Fibroblast of villous mesenchyme (primary cell): ENCODE results near the gene TMEM207.

DNA sequence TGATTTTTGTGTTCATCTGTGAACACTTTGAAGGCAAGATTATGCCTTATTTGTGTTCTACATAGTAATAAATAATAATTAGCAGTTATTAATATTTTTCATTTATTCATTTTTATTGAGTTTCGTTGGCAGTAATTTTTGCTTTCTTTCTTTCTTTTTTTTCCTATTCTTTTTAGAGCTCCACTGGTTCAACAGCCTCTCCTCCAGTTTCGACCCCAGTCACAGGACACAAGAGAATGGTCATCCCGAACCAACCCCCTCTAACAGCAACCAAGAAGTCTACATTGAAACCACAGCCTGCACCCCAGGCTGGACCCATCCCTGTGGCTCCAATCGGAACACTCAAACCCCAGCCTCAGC is 455.0 kb downstream of the LPP start:
- CAGE, long polyA plus RNA = no peak

DNA sequence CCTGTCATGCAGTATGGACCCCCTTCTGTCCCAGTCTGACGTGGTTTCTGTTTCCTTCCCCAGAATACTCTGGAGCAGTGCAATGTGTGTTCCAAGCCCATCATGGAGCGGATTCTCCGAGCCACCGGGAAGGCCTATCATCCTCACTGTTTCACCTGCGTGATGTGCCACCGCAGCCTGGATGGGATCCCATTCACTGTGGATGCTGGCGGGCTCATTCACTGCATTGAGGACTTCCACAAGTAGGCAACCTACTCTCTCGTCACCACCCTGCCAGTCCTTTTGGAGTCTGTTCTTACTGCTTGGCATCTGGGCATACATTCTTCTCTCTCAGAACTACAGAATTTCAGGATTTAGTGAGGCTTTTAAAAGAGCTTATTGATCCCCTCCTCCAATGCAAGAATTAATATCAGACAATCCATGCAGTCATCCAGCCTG is 305.6 kb upstream of the TPRG1 start:
- CAGE, long polyA plus RNA = no peak

DNA sequence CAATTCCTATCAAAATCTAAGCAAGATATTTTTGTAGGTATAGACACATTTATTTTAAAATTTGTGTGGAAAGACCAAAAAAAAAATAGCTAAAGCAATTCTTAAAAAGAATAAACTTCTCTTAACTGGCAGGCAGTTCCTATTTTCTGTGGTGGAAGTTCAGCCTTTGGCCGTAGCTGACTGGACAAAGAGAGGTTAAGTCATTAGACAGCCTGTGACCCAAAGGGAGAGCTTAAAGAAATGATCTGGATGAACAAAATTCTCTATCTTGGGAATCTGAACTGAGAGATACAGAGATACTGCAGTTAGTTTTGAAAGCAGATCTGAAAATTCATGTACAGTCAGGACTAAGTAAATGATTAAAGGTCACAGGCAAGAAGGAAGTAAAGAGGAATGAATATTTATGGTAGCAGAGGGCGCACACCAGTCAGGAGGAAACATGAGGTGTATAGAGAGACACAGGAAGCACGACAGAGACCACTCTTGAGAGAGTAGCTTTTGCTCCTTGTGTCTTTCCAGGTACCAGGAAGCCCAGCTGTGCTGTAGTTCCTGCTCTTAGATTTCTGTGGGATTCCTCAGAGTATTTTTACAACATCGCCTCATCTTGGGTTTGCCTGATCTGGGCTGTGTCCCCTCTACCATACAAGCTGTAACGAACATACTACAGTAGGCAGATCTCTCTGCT is 57.6 kb downstream of the TPRG1 start:
- CAGE, long polyA plus RNA = no peak

DNA sequence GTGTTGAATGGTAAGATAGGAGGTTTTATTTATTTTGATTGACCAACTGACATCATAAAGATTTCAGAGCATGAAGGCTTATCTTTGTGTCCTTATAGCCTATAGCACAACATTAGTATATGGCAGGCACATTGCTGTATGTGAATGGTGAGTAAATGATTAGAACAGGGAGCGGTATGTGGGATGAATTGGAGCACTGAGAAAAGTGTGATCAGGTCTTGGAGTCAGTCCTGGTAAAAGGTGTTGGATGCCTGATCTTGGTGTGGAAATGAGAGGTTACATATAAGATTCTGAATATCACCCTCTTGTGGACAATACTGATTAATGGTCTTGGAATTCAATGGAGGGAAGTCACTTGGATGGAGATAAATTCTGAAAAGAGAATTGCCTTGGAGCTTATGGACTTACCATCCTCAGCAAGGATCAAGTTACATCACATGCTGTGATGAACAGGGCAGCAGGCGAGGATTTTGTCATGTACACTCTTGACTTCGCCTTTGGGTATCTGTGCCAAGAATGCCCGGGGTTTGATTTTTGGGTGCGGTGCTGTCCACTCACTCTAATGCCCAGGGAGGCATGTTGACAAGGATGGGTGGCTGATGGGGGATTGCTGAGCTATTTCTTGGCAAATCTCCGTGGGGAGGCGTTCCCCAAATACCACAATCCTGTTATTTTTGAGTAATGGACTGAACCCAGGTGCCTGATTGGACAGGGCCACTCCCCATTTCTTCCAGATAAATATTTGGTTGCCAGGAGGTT is 96.1 kb downstream of the TPRG1 start:
- CAGE, long polyA plus RNA = no peak

- CAGE, long polyA plus RNA = no peak
Observed at GRCh38 chr3:189392839-189393362, 221.1 kb downstream of the TPRG1 start.

DNA sequence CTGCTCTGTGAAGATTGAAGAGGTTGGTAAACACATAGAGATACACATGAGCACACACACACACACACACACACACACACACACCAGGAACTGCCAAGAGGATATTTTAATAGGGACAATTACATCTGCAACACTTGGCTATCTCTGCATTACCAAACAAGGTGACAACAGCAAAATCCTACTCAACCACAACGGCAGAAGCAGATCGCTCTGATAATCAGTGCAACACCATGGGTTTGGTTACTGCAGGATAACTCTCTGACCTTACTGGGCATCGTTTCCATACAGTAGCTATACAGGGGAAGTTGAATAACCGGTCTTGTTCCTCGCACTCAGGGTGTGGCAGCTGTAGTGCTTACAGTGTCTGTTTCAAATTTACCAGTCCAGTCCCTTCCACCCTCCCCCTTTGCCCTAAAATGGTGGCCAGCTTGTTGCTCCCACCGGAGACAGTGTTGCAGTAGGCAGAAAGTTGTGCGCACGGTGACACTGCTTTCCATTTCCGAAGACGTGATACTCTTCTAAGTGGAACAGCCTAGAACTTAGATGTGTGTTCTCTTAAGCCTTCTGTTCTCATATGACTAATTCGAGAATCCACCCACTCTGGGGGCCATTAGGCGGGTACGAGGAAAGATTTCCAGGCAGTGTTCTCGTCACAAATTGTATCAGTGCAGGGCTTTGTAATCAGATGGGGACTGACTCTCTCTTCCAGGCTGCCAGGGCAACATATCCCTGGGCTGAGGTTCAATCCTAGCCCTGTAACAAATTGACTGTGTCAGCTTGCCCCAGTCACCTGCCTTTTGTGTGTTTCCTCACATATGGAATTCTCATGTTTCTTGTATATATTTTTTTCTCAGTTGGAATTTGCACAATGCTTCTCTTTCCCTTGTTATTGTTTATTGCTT is 176.1 kb downstream of the P3H2 start:
- CAGE, long polyA plus RNA = no peak

DNA sequence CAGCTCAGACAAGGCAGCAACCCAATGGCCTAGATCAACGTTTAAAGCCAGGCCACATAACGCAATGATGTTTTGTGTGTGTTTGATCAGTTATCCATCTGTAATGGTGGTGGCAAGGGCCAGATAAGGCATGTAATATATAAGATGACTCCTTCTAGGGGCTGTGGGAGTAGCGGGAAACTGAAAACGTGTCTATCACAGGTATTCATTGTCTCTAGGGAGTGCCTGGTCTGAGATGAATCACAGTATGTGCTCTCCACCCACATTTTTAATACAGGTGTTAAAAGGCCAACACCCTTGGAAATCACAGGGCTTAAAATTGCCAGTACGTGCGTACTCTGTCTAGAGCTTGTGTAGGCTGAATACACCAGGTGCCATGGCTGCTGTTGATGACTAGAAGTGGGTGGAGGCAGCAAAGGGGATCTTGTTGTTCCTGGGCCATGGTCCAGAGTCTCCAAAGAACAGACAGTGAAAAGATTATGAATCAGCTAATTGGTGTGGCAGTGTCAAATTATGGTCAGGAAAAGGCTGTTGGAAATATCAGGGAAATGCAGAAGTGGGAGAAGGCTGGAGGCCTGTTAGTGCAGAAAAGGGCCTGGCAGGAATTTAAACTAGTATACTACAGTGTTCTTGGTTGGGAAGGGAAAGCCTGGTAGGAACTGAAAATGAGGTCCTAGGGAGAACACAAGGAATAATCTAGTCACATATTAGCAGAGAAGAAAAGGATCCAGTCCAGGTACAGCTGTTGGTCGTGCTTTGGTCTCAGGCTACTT is 35.1 kb upstream of the P3H2 start:
- CAGE, long polyA plus RNA = no peak

DNA sequence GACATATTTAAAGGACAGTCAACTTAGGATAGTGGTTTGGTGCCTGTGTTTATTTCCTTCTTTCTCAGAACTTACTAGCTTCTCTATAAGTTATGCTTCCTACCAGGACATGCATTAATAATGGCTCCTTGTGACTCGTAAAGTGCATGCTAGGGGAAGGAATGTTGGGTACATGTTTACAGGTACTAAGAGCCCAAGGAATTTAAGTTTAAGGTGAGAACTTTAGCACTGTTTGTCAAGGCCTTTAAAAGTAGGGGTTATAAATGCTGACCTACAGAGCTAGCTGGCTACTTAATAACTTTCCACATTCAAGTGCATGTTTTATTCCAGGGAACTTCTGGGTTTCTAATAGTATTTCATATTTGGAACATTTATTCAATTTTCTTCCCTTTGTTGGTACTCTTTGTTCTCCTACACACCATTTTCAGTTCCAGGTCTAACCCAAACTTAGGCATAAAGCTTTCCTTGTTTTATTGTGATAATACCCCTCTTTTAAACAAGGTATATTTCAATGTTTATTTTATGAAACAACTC is at the start of gene TMEM207:
TSS of gene TMEM207 (minus strand) at position 97 of the 534 bp plus-strand sequence.
- CAGE, long polyA plus RNA = no peak

DNA sequence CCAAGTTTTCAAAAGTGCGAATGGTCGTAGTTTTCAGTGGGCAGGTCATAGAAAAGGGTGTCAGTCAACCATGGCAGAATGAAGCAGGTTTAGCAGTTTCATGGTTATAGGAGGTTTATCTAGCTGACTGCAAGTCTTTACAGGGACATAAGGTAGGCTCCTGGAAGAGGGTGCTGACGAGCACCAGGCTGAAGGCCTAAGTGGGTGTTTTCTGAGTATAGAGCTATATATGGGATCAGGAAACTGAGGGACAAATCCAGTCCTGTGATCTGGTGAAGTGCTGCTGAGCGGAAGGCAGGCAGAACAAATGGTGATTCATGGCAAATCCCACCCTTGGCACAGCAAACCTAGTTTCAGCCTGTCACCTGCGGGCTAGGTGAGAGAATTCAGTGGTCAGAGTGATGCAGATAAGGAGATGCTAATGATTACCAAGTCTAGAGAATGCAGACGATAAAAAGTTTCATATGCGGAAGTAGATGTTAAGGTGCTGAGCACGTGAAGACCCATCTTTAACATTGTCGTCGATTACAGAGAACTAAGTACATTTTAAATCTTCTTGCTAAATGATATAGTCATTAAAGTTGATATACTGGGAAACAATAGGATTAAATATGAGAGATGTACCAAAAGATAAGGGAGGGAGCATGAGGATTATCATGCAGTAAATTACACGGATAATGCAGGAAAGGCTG is 46.6 kb downstream of the IL1RAP start:
- CAGE, long polyA plus RNA = no peak

- CAGE, long polyA plus RNA = no peak
Observed at GRCh38 chr3:190591098-190591507, 77.2 kb downstream of the IL1RAP start.

DNA sequence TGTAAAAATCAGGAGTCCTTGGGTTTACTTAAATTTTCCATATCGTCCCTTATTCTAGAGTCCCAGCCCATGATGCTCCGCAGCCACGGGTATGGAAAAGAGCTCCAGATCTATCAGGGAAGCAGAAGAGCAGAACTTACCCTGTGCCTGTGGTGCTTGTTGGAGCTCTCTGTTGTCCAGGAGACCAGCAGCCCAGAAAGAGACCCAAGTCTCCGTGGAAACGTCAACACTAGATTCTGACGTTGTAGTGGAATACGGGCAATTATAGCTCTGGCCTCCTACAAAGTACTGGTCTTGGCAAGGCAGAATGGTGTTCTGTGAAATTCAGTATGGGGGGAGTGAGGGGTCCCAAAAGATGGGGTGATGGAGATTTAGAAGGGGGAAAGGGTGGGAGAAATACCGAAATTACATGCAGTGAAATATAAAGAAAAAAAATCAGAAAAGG is 1.9 kb downstream of the GMNC start:
- CAGE, long polyA plus RNA = no peak

DNA sequence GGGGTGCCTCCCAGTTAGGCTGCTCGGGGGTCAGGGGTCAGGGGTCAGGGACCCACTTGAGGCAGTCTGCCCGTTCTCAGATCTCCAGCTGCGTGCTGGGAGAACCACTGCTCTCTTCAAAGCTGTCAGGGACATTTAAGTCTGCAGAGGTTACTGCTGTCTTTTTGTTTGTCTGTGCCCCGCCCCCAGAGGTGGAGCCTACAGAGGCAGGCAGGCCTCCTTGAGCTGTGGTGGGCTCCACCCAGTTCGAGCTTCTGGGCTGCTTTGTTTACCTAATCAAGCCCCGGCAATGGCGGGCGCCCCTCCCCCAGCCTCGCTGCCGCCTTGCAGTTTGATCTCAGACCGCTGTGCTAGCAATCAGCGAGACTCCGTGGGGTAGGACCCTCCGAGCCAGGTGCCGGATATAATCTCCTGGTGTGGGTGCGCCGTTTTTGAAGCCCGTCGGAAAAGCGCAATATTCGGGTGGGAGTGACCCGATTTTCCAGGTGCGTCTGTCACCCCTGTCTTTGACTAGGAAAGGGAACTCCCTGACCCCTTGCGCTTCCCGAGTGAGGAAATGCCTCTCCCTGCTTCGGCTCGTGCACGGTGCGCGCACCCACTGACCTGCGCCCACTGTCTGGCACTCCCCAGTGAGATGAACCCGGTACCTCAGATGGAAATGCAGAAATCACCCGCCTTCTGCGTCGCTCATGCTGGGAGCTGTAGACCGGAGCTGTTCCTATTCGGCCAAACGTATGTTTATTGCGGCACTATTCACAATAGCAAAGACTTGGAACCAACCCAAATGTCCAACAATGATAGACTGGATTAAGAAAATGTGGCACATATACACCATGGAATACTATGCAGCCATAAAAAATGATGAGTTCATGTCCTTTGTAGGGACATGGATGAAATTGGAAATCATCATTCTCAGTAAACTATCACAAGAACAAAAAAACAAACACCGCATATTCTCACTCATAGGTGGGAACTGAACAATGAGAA is 102.6 kb upstream of the GMNC start:
- CAGE, long polyA plus RNA = no peak

DNA sequence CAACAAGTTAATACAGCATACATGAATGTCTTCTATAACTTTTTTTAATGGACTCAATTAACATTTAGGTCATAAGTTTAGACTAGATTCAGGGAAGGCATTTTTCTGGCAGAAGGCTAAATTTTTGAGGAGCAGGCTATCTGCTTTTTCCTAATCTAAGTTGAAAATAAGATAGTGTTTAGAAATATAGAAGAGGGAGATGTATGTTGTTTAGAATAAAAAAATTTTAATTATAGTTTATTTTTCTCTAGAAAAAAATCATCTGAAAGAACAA is 30.9 kb upstream of the OSTN start:
- CAGE, long polyA plus RNA = no peak

DNA sequence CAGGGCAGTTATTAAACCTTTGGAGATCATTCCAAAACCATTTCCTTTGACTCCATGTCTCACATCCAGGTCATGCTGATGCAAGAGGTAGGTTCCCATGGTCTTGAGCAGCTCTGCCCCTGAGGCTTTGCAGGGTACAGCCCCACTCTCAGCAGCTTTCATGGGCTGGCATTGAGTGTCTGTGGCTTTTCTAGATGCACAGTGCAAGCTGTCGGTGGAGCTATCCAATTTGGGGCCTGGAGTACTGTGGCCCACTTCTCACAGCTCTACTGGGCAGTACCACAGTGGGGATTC is 16.6 kb downstream of the OSTN start:
- CAGE, long polyA plus RNA = no peak

GRCh38 chr3:191356561-191357412 is 26.5 kb upstream of the UTS2B start:
- CAGE, long polyA plus RNA = no peak

GRCh38 chr3:191425075-191425628 is 35.8 kb upstream of the PYDC2 start:
- CAGE, long polyA plus RNA = no peak

- CAGE, long polyA plus RNA = no peak
Observed at GRCh38 chr3:191659084-191659519, 198.1 kb downstream of the PYDC2 start.

- CAGE, long polyA plus RNA = no peak
Observed at GRCh38 chr3:192515009-192516163, 212.0 kb downstream of the FGF12 start.

- CAGE, long polyA plus RNA = no peak
Observed at GRCh38 chr3:192597538-192598011, 129.8 kb downstream of the FGF12 start.

GRCh38 chr3:192840845-192841372 is 76.7 kb downstream of the MB21D2 start:
- CAGE, long polyA plus RNA = no peak